Metastatic Liver Carcinoma in the Lung (tissue), 2 donors: ENCODE measurements around a stretch of chr3.

- PRO-cap, 2 experiments, result no peak in any of the 2 experiments
Observed at GRCh38 chr3:167275537-167275948, 104.6 kb downstream of the ZBBX start.

- PRO-cap, 2 experiments, result no peak in any of the 2 experiments
Observed at GRCh38 chr3:167870019-167870687, 134.6 kb downstream of the SERPINI1 start.

GRCh38 chr3:167874703-167875173 is 139.2 kb downstream of the SERPINI1 start:
- PRO-cap, 2 experiments, result no peak in any of the 2 experiments

- PRO-cap, 2 experiments, result no peak in any of the 2 experiments
Observed at GRCh38 chr3:168024220-168025561, 71.0 kb downstream of the GOLIM4 start.

DNA sequence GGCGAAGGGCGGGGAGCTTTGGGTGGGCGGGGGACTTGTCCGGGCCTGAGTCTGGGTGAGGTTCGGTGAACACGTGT is 291 bp upstream of the GOLIM4 start:
- PRO-cap, 2 experiments, result no peak in any of the 2 experiments

- PRO-cap, 2 experiments, result no peak in any of the 2 experiments
Observed at GRCh38 chr3:169173250-169173770, 490.2 kb downstream of the MECOM start.

GRCh38 chr3:169205929-169206441 is 457.5 kb downstream of the MECOM start:
- PRO-cap, 2 experiments, result no peak in any of the 2 experiments

DNA sequence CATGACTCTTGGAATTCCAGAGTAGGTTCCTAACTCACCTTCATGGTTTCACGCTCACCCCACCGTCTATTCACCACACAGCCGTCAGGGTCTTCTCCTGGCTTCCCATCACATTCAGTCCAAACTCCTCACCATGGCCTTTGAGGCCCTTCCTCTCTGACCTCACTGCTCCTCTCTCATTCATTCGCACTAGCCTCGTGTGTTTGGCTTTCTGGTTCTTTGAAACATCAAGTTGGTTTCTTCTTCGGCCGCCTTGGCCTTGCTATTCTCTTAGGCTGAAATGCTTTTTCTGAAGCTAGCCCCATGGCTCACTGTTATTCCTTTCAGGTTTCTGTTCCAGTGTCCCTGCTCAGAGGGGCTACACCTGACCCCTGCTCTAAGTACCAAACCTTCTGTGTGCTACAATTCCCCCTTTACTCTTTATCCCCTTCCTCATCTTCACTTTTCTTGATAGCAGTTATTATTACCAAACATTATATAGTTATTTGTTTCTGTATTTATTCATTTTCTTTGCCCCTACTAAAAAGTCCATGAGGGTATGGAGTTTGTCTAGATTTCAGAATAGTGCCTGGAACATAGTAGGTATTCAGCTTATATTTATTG is 370.2 kb downstream of the MECOM start:
- PRO-cap, 2 experiments, result no peak in any of the 2 experiments

DNA sequence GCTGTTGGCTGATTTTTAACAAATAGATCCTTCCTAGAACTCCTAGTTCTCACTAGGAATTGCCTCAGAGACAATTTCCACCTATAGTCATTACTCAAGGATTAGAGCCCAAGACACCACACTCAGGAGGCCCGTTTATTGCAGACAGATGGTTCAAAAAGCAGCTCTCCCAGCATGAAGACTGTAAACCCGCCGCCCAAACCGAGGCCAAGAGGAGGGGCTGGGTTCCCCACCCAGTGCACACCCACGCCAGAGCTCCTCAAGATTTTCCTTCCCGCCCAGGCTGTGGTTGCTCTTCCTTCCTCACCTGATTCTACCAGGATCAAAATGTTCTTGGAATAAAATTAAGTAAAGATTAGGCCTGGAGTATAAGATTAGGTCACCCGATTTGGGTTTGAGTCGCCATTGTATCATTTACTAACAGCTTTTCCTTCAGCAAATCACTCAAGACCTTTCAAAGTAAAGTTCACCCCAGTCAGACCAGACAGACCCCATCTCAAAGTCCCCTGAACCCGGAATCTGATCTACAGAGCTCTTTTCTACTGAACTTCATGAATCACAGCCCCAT is 364.3 kb downstream of the MECOM start:
- PRO-cap, 2 experiments, result no peak in any of the 2 experiments

- PRO-cap, 2 experiments, result no peak in any of the 2 experiments
Observed at GRCh38 chr3:169307214-169307717, 356.2 kb downstream of the MECOM start.

GRCh38 chr3:169324699-169325197 is 338.8 kb downstream of the MECOM start:
- PRO-cap, 2 experiments, result no peak in any of the 2 experiments

DNA sequence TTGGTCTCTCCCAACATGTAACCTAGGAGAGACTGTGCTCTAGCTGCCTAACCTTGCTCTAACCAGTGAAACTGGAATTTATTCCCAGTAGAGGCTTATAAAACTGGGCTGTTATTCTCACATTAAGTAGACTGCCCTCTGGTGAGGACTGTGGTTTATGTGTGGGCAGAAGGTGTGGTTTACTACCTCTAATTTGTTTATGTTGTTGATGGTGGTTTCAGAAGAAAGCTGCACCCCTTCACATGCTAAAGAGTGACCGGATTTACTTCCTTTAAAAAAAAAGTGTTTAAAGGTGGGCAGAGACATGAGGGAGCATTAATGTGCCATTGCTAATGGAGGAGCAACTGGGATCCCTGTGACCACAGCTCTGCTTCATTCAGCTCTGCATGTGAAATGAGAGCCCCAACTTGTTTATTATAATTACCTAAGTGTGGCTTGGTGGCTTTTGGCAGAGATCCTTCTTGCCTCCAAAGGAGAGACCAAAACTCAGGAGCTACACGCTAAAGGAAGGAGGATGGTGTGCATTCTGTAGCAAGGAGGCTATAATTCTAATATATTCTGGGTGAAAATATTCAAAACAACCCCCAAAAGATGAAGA is 273.1 kb downstream of the MECOM start:
- PRO-cap, 2 experiments, result no peak in any of the 2 experiments

DNA sequence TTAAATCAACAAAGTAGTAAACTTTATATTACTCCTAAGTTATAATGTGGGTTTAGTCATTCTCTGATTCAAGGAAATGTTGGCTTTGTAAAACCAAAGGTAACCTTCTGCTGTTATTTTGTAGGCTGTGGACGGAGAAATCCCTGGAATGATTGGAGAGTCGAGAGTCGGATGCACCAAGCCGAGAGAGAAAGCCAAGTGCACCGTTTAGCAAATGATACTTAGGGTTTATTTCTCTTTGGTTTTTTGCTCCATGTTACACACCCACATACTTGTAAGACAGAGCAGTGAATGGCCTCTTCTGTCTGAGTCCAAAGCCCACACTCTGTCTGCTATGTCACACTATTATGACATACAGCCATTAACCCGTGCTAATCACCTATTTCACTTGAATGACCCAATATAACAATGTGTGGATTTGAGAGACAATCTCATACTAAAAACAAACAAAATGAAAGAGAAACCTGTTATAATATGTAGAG is 72.2 kb downstream of the MECOM start:
- PRO-cap, 2 experiments, result no peak in any of the 2 experiments

DNA sequence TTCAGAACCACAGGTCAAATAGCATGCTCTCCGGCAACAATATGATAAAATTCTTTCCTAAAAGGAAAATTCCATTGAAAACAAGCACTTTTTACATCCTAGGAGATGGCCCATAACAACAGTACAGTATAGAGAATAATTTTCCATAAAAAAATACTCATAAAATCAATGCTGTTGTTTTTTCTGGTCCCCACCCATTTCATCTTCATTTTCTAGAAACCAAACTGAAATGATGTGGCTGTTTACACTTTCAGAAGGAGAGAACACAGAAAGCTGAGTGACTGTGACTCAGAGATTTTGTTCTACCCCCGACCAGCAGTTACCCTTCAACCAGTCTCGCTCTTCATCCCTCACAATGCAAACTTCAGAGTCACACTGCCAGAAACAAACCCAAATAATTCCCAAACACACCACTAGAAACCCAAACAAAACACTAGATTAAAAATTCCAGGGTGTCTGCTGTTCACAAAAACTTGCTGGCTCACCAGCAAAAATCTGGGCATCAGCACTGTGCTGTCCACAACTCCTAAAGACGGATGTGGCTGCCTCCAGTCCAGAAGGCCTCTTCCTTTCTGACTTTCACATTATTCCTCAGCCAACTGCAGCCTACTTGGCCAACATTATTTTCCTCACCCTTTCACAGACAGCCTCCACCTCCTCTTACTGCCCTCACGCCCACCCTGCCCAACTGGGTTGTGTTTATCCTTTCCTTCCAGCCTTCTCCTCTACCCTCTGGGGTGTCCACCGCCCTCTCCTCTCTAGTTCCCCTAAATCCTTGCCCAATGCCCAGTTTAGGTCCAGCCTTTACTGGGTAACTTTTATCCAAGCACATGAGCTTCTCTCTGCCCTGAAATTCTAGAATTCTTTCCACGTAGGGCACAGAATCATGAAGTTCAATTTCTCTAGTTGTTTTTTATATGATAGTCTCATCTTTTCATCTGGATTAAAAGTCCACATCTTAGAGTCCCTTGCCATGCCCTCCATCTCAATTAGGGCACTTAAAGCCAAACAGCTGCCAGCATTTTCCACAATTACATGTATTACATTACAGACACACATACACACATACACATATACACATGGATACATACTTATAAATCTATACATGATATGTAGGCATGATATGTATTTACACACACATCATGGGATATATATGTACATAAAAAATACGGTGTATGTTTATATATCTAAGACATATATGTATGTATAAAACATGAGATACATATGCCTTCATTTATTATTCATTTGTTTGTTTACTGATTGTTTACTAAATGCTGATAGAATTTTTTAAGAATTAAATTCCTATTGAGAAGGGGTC is 71.3 kb downstream of the MECOM start:
- PRO-cap, 2 experiments, result no peak in any of the 2 experiments

- PRO-cap, 2 experiments, result no peak in any of the 2 experiments
Observed at GRCh38 chr3:169623889-169624720, 39.4 kb downstream of the MECOM start.

- PRO-cap, 2 experiments, result peak in 1 of 2 experiments; most common plus-strand start chr3:169754977 (in 1); most common minus-strand start chr3:169754665 (in 1)
Observed at GRCh38 chr3:169754544-169755156, 14.7 kb downstream of the ACTRT3 start.

- PRO-cap, 2 experiments, result no peak in any of the 2 experiments
Observed at GRCh38 chr3:169790851-169791874, 18.0 kb downstream of the MYNN start.

- PRO-cap, 2 experiments, result no peak in any of the 2 experiments
Observed at GRCh38 chr3:169940647-169940848, 26.1 kb upstream of the SEC62 start.

GRCh38 chr3:169945203-169945643 is 21.4 kb upstream of the SEC62 start:
- PRO-cap, 2 experiments, result no peak in any of the 2 experiments

DNA sequence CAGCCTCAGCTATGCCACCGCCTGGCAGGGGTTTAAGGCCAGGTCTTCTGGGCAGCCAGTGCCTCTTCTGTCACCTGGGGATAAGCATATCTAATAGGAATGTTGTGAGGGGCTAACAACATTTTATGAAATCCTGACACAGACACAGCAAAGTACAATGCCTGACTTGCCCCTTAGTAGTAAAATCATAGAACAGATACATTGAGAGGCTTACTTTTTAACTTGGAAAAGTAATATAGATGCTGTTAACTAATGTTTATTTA is 8.6 kb downstream of the GPR160 start:
- PRO-cap, 2 experiments, result no peak in any of the 2 experiments